Spinal cord (tissue), 3 donors: ENCODE measurements around the genes ADGRD1, ULK1 and GALNT9.

DNA sequence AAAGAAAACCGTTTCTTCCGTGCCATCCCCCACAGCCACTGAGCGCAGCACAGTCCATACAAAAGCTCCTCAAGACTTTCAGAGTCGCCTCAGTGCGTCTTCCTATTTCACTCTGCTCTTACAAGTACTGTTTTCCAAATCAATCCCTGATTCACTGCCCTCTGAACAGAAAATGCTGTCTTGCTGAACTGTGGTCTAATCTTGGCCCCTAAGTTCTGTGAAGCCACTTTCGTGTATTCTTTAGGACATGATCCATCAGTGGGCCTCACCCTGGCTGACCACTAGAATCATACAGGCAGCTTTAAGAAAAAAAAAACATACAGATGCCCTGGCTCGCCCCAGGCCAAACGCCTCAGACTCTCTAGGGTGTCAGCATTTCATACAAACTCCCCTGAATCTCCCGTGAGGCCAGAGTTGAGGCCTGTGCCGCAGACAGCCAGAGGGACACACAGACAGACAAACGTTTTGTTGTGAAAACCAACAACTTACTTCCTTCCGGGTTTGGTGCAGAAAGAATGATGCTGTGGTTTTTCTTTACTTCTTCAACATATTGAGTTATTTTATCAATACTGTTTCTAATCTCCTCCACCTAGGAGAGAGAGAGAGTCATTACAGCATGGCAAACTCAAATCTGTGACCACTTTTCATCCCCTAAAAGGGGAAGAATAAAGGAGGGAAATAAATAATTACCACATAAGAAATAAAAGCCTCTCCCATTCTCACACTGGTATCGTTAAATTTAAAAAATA, 17.7 kb downstream of the STX2 start:
- PRO-cap: no peak
- RAMPAGE, long total RNA: no peak

- PRO-cap: no peak
- RAMPAGE, long total RNA: no peak
Observed at GRCh38 chr12:130875707-130876996, 4.3 kb downstream of the RAN start.

DNA sequence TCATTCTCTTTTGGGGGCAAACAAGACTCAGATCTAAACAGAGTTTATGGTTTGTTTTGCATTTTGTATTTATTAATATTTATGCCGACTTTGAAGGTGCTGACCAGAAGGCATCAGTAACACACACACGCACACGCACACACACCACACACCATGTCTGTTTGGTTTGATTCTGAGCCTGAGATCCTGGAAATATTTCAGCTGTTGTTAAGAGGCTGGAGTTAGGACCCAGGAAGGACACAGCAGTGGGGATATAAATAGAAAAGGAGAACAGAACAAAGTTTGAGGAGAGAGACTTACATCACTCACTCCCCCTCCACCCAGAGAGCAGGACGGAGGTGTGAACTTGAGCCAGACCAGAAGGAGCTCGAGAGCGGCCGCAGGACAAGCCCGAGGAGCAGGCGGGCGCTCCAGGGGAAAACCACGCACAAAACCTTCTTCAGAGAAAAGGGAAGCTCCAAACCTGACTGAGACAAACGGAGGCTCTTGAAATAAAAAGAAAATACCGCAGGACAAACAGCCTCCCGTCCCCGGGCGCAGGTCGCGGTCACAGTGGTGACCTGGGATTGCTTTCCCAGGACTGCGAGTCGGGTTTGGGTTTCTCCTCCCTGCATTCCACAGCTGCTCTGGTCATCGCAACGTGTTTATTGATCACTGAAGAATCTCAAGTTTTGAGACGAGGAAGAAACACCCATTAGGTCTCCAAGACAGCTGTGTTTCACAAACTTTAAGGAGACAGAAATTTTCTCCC, at the start of gene ADGRD1:
ADGRD1 (plus strand) TSS at position 304 of the 751 bp plus-strand sequence.
- PRO-cap: no peak
- RAMPAGE, long total RNA: no peak

DNA sequence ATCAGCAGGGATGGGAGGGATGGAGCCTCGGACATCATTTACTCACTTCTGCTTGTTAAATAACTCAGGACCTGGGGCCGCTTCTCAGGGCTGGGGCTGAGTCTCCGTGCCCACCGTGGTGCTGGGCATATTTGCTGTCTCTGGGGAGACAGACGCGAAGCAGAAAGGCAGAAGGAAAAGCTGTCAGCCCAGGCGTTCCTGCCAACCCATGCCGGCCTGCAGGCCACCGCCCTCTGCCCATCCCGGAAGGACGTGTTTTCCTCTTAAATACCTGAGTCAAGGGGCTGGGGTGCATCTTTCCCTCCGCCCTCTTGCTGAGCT, 65.4 kb upstream of the SFSWAP start:
- PRO-cap: no peak
- RAMPAGE, long total RNA: no peak

DNA sequence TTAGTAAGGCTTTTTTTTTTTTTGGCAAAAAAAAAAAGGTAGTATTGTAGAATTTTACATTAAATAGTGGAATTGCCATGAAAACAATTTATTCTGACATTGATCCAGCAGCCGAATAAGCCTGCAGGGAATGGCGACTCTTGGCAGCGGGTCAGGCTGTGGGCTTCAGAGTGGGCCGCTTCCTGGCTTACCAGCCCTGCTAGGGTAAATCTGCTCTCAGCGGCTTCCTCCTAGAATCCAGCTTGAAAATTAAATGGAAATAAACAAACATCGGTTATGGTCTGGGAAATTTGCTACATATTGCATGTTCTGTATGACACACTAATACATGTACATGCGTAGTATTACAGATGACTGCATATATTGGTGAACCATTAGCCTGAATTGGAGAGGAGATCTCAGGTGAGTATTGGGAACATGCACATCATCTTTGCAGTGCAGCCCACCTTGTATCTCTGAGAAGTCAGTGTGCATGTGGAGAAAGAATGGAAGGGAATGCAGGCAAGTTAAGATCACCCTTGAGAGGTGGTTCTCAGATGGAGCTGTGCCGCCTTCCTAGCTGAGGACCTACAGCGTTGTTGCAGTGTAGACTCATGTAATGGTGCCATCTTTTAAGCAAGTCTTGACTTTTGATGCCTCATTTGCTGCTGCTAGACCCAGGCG, 35.0 kb downstream of the SFSWAP start:
- PRO-cap: no peak
- RAMPAGE, long total RNA: no peak

DNA sequence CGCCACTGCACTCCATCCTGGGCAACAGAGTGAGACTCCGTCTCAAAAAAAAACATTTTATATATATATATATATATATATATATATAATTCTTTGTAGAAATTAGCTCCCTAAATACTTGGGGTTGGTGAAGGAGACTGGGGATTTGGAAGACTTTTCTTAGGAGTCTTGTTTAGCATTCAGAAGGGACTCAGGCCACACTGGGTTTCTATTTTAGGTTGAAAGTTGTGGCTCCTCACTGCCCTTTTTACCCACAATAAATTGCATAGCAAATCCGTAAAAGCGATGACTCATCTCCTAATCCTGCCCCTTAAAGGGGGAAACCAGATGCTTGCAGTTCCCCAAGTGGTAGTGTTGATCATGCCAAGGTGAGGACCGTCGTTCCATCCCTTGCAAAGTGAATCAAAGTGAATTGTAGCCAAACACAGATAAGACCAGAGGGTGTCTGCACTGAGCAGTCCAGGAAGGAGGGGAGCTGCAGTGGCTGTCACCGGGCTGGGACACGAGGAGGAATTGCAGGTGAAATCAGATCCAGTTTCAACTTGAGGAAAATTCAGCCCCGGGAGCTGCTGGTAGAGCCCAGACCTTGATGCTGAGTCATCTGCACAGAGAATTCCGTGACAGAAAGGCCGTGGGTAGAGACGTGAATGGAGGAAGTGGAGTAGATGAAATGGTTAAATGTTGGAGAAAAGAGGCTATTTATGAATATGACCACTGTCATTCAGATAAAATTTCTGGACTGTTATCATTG, 44.3 kb upstream of the MMP17 start:
- PRO-cap: no peak
- RAMPAGE, long total RNA: no peak

GRCh38 chr12:131793006-131793423, 35.2 kb upstream of the MMP17 start:
- PRO-cap: no peak
- RAMPAGE, long total RNA: no peak

GRCh38 chr12:131832326-131832957, 4.2 kb downstream of the MMP17 start:
- PRO-cap: no peak
- RAMPAGE, long total RNA: no peak

- PRO-cap: no peak
- RAMPAGE, long total RNA: no peak
Observed at GRCh38 chr12:131860399-131861252, 32.4 kb downstream of the MMP17 start.

GRCh38 chr12:131872227-131872622, 22.2 kb upstream of the ULK1 start:
- PRO-cap: no peak
- RAMPAGE, long total RNA: no peak

DNA sequence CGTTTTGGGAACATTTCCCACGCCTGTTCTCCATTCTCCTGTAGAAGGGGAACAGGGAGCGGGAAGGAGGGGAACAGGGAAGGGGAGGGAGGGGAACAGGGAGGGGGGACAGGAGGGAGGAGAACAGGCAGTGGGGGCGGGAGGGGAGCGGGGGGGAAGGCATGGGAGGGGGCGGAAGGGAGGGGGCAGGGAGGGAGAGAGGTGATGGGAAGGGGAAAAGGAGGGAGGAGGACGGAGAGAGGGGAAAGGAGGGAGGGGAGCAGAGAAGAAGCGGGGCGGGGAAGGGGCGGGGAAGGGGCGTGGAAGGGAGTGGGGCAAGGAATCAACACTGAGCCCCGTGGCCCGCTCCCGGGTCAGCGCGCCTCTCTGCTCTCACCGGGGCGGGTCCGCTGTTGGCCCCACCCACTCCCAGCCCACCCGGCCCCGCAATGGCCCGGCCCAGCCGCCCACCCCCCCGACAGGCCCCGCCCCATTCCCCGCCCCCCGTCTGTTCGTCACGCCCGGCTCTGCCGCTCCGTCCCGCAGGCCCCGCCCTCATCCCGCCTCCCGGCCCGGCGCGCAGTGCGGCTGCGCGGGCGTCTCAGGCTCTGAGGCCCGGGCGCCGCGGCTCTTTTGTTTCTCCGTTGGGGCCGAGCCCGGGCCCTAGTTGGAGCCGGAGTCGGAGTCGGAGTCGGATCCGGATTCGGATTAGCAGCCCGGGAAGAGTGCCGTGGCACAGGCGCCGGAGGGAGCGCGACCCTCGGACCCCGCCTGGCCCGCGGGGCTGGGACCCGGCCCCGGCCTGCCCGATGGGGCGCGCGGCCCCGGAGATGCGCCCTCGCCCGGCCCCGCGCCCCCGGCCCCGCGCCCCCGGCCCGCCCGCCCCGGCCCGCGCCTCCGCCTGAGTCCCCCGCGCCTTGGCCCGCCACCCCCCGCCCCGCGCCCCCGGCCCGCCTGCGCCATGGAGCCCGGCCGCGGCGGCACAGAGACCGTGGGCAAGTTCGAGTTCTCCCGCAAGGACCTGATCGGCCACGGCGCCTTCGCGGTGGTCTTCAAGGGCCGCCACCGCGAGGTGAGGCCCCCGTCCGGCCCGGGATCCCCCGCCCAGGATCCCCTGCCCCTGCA, at the start of gene ULK1:
ULK1 (plus strand) TSS at position 561 of the 1,104 bp plus-strand sequence.
- PRO-cap: no peak
- RAMPAGE, long total RNA: no peak

- PRO-cap: no peak
- RAMPAGE, long total RNA: no peak
Observed at GRCh38 chr12:131917953-131918656, 11.0 kb upstream of the PUS1 start.

GRCh38 chr12:131928723-131928961, 434 bp upstream of the PUS1 start:
- PRO-cap: no peak
- RAMPAGE, long total RNA: no peak

DNA sequence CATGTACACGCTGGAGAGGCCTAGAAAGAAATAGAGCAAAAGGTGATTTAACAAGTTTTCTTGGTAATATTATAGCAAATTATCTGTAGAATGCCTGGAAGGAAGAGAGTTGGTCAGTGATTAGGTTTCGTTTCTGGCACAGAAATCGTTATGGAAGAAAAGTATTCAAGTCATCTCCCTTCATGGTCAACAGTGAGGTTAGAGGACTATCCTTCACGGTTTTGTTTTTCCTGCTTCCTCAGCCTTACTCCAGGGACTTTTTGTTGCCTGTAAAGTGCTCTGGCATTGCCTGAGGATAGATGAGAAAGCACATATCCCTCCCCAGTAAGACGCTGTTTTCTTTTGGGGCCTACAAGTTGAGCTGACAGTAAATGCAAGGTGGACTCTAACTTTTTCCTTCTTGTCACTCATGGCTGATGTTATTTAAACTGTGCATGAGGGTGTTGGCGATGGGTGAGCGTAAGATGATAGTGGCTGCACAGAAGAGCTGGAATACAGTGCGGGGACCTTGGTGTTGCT, 81.3 kb downstream of the EP400 start:
- PRO-cap: no peak
- RAMPAGE, long total RNA: no peak

DNA sequence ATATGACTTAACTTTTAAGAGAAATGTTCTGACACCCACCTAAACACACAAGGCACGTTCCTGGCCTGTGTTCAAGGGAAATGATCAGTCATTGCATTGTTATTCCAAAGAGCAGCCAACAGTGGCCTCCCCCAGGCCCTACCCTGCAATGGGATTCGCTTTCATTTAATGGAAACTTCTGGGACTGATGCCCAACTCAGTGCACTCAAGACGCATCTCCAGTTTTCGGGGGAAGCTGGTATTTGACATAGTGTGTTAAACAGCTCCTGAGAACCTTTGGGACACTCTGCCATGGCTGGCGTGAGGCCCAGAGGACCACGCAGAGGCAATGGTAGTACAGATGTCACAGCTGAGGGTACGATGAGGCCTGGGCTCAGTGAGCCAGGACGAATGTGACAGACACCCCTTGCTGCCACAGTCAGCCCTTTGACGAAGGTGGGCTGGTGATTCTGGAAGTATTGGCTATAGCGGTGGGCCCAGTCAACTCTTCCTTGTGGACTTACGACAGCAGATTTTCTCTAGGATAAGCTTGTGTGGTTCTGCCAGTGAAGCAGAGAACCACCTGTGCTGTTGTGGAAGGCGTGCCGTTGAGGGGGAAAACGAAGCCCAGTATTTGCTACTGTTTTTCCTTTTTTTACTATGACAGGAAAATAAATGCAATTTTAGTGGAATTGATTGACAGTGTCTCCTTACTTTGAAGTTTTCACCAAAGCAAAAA, 65.7 kb downstream of the DDX51 start:
- PRO-cap: no peak
- RAMPAGE, long total RNA: no peak

- PRO-cap: no peak
- RAMPAGE, long total RNA: no peak
Observed at GRCh38 chr12:132130576-132130823, 13.6 kb downstream of the DDX51 start.

DNA sequence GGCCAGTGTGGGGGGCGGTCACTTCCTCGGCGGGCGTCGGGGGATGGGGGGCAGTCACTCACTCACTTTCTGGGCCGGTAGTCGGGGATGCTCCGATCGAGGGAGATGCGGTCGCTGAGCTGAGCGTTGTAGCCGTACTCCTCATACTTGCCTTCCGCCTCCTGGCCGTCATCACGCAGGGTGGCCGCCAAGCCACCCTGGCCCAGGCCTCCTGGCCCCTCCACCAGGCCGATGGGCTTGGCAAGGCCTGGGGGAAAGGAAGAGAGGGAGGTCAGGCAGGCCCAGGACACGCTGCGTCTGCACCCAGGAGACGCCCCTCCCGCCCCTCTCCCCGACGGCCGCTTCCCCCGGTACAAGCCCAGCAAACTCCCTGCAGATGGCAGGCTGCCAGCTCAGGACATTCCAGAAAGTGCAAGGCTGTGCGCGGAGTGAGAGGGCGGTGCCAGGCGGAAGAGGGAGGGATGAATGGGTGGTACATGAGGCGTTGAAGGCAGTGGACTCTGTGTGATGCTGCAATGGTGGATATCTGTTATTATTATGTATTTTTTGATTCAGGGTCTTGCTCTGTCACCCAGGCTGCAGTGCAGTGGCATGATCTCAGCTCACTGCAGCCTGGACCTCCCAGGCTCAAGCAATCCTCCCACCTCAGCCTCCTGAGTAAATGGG, 43.1 kb downstream of the GALNT9 start:
- PRO-cap: no peak
- RAMPAGE, long total RNA: no peak

GRCh38 chr12:132327114-132327876, 2.1 kb downstream of the GALNT9 start:
- PRO-cap: no peak
- RAMPAGE, long total RNA: no peak

GRCh38 chr12:132329463-132329696, at the start of gene GALNT9:
TSS of gene GALNT9 (minus strand) at chr12:132329589.
- PRO-cap: no peak
- RAMPAGE, long total RNA: no peak

GRCh38 chr12:132492412-132493033, 2.6 kb downstream of the FBRSL1 start:
- PRO-cap: no peak
- RAMPAGE, long total RNA: no peak